Airway epithelial cell (primary cell): ENCODE measurements around a stretch of chr9.

DNA sequence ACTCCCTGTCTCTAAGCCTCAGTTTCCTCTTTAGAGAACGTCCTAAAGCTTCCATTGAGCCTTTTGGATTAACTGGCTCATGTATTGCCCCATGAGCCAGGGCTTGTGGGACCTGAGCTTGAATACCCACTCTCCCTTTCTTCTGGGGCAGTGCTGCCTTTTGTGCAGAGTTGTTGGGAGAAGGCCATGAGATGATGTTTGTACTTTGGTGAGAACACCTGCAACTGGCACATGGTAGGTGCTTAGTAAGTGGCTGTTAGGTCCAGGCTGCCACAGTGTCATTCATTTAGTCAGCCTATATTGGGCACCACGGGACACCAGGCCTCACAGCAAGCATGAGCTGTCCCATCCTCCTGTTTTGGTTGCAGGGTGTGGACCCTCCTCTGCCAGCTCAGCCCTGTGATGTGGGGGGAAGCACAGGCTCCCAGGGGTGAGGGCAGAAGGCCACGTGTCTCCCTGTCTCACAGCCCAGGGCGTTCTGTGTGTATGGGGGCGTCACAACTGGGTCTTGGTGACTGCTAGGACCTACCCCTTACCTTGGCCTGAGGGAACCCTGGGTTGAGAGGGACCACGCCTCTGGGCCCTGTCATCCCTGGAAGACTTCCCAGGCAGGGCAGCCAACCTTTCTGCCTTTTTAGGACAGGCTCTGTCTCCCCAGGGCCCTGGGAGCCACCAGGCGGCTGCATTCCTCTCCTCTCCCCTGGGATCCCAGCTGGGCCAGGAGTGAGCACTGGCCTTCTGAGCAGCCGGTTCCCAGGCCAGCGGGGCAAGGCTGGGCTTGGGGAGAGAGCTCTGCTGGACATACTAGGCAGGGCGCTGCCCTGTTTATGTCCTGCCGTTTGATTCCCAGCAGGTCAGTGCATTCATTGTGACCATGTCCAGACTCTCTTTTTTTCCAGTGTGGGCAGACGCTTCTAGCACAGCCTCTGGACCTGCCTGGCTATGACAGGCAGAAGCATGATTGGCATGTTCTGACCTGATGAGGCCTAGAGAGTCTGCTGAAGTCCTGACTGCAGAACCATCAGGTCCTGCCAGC is 97.3 kb downstream of the DAB2IP start:
- RAMPAGE, long total RNA, result no peak

DNA sequence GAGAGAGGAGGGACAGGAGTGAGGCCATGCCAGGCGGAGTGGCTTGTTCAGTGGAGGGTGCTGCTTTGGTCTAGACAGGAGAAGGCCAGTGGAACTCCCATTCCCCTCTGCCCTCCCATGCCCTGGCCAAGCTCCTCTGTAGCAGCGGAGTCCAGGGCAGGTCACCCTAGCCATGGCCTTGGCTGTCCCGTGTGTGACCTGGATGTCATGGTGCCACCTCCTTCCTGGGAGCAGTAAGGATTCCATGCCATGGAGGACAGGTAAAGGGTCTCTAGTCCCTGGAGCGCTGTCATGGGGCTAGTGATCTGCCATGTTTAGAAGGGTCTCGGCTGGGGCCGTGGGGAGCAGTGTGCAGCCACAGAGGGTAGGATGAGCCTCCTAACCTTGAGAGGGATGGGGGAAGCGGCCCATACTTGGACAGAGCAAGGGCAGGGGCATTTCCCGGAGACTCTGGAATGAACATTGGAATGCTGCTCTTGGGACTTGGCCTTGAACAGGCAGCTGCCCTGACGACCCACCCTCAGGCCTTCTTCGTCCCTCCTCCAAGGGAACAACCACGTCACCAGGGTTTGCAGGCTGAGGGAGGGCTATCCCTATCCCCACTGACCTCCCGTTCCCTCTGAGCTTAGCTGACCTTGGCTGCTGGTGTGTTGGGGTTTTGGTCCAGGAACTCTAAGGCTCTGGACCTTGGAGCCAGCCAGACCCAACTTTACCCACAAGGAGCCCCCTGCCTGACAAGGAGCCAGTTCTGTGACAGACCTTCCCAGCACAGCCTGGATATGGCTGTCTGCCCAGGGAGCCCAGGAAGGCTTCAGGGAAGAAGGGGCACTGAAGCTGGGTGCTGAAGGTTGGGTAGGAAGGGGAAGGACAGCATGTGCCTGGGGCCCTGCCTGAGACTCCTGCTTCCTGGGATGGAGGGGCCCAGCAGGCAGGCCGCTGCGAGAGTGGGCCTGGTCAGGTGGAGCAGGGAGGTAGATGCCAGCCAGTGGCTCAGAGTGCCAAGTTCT is 100.6 kb downstream of the DAB2IP start:
- RAMPAGE, long total RNA, result no peak

DNA sequence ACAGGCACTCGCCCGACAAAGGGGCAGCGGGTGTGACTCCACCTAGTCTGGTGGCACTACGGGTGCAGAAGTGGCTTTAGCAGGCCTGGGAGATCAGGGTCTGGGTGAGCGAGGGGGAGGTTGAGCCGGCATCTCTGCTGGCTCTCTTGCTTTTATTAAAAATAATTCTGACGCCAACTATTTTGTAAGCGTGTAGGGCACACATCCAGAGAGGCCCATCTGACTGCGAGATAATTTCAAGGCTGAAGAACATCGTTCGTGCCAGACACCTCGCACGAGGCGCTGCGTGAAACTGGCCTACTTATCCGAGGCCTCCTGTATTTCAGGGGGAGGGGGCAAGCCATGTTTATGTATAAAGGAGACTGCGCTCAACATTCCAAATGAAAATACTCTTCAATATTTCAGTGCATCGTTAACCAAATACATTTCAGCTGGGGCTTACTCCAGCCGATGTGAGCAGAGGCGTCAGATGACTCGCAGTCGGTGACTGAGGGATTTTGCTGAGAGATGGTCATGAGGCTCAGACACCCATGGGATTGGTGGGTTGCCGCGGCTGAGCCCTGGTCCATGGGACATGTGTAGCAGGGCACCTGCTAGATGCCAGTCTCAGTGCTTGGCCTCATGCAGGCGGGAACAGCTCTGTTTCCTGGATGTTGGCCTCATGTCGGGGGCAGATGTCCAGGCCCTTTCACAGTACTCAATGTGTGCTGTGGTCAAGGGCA is 201.4 kb downstream of the DAB2IP start:
- RAMPAGE, long total RNA, result no peak

DNA sequence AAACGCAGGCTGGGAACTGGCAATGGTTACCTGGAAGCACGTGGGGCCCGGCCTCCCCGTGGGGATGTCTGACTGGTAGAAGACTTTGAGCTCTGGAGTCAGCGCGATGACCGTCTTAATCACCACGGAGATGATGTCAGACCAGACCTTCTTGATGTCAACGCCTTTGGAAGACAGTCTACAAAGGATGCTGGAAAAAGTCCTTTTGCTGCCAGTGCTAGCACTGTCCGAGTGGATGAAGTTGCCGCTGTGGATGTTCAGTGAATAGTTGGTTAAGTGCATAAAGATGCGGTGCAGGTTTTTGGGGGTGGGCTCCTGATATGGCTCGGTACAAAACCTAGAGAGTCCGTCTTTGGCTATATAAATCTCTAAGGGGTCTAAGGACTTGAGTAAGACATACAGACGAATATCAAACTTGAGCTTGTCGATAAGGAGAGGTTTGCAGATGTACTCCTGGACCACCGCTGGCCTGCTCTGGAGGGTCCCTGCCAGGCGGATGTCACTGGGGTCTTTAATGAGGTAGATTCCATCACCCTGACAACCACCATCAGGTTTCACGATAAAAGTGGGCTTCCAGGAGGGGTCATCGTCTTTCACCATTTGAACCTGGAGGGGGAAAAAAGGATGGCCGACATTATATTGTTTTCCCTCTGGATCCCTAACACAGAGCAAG is 103.8 kb downstream of the TTLL11 start:
- RAMPAGE, long total RNA, result no peak

DNA sequence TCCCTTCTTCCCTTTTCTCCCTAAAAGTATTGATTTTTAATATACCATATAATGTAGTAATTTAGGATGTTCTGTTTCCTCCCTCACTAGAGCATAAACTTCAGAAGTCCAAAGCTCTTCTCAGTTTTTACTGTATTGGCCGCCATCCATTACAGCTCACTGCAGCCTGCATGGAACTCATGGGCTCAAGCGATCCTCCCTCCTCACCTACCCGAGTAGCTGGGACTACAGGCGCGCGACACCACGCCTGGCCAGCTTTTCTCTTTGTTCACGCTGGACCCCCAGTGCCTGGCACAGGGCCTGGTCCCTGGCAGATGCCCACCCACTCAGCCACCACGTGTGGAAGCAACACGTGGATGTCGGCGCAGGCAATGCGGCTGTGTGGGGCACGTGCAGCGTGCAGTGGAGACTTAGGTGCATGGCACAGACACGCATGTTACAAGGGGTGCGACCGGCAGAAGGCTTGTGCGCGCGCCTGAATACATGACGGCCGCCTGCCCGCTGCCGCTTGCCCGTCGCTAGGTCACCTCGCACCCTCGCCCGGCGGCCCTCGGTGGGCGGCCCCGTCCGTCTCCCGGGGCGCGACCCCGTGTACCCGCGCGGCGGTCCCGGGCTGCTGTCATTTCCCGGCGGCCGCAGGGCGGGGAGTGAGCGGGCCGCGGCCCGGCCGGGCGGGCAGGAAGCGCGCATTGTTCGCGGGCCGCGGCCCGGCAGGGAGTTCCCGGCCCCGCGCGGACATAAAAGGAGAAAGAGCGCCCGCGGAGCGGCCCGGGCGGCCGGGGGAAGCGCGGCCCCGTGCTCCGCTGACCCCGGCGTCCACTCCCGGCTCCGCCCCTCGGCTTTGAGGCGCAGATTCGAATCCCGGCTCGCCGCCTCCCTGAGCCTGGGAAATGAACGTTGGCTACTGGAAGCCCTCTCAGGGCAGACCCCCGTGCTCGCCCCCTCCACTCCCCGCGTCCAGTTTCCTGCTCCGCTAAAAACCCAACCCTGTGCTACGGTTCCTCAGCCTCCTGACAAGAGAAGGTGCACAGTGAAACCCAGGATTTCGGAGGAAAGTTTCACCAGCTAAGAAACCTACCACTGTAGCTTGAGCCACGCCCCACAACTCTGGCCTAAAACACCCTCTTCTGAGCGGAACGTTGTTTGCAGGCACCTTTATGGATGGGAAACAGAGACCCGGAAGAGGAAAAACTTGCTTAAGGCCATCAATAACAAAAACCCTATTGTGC is 24.0 kb upstream of the PTGS1 start:
- RAMPAGE, long total RNA, result no peak

GRCh38 chr9:122348394-122348691 is 22.5 kb upstream of the PTGS1 start:
- RAMPAGE, long total RNA, result no peak

GRCh38 chr9:122463806-122464868 is 13.6 kb downstream of the OR1J1 start:
- RAMPAGE, long total RNA, result no peak

- RAMPAGE, long total RNA, result no peak
Observed at GRCh38 chr9:122848060-122848757, 19.8 kb upstream of the PDCL start.

DNA sequence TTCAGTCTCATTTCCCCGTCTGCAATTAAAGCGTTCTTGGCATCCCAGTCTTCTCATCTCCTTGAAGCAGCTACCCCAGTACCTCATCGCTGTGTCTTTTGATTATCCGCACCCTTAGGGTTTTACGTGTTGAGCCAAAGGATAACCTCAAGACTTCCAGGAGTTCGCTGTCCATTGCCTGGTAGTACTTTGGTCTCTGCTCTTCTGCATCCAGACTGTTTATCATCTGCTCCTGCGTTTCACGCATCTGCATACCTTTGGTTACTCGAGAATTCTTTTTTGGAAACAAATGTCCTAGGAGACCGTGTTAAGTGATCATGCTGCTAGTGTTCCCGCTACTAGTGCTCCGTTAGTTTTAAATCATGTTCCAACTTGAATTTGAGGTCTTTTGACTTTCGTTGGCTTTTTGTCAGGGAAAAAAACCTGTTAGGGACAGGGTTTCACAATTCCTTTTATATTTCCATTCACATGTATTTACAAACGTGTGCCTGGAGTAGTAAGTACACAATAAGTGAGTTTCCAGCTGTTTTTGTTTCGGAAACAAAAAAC is 874 bp downstream of the RABGAP1 start:
- RAMPAGE, long total RNA, result no peak

- RAMPAGE, long total RNA, result no peak
Observed at GRCh38 chr9:122949692-122950660, 9.2 kb downstream of the RABGAP1 start.

DNA sequence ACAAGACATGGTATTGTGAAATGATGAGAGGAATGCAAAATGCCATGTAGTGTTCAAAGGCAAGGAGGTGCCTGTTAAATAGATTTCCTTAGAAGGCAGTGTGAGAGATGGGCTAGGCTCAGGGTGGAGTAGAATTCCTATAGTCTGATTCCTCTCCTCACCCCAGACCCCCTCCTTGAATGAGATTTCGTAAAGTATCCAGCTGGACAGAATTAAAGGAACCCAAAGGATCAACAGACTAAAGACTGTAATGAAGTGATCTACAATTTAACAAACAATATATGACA is 11.2 kb downstream of the GPR21 start:
- RAMPAGE, long total RNA, result no peak

GRCh38 chr9:123102500-123103314 is 69.2 kb downstream of the GPR21 start:
- RAMPAGE, long total RNA, result no peak

GRCh38 chr9:123122565-123123128 is 89.2 kb downstream of the GPR21 start:
- RAMPAGE, long total RNA, result no peak

DNA sequence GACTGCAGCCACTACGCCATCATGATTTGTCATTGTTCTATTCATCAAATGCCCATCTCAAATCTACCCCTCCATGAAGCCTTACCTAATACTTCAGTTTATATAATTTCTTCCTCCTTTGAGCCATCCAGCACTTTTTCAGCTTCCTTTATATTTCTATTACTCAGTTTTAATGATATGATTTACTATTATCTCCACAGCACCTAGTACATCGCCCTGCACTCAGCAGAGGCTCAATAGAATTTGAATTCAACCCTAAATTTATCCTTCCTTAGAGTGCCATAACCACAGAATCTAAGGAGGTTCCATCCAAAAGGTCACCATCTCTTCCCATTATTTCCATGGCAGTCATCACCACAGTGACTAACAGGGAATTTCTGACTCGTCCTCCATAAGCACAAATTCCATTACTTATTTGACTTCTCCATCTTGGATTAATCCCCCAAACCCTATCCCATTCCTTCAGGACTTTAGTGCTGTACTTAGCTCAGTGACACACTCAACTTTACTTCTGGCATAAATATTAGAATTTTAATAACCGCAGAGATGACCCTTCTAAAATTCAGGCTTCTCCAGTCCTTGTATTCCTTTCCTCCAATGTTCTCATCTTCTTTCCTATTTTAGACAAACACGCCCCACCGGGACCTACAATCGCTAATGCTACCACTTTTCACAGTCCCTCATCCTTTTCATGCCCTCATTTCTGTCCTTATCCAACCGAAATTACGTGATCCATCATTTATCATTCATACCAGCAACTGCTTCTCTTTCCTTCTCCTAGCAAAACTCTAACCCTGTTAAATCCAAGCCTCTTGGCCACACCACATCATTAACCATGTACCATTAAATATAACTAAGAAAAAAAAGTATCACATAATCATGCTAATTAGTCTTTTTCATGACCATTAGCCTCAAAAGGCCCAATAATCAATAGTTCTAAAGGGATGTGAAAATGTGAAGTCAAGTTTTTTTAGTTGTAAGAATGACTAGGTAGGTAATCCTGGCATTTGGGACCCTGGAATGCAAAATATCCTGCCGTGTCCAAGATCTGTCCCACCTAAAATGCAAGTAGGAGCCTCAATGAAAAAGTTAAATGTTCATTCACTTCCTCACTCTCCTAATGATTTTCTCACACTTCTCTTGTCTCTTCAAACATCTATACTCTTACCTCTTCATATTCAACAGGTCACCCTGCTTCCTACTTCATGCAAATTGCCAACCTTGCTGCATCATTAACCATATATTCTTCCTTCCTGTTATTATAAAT is 74.9 kb downstream of the STRBP start:
- RAMPAGE, long total RNA, result no peak

DNA sequence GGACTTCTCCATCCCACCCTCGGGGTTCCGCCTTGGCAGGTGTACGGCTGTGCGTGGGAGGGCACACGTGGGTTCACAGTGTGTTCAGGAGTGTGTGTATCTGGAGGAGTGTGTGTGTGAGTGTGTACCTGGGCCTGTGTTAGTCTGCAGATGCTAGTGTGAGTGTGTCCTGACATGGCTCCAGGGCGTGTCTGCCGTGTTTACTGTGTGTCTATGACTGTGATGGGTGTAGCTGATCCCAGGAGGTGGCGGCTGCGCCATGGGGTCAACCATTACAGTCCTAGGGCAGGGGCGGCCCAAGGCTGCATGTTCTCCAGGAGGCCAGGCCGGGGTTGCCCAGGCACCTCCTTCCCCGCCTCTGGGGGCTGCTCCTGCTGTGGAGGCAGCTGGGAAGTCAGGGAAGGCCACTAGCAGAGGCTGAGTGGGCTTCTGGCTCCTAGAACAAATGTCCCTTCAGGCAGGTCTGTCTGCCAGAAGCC is 21.3 kb downstream of the CRB2 start:
- RAMPAGE, long total RNA, result no peak

GRCh38 chr9:123414618-123415039 is 58.6 kb downstream of the CRB2 start:
- RAMPAGE, long total RNA, result no peak

DNA sequence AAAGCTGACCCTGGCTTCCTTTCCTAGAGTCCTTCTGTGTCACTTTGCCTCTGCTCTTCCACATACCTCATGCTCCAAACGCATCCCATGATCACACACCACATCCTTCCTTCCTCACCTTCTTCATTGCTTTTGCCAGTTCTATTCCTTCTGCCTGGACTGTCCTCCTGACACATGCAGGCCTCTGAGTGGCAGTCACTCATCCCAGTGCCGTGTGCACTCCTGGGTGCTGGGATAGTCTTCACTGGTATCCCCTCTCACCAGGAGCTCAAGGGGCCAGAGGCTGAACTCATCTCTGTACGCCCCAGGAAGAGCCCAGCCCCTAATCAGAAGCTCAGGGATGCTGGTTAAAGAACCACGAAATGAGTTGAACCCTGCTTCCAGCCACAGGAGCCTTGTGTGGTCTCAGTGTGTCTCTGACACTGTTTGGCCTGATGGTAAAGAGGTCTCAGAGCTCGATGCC is 105.1 kb downstream of the CRB2 start:
- RAMPAGE, long total RNA, result no peak

DNA sequence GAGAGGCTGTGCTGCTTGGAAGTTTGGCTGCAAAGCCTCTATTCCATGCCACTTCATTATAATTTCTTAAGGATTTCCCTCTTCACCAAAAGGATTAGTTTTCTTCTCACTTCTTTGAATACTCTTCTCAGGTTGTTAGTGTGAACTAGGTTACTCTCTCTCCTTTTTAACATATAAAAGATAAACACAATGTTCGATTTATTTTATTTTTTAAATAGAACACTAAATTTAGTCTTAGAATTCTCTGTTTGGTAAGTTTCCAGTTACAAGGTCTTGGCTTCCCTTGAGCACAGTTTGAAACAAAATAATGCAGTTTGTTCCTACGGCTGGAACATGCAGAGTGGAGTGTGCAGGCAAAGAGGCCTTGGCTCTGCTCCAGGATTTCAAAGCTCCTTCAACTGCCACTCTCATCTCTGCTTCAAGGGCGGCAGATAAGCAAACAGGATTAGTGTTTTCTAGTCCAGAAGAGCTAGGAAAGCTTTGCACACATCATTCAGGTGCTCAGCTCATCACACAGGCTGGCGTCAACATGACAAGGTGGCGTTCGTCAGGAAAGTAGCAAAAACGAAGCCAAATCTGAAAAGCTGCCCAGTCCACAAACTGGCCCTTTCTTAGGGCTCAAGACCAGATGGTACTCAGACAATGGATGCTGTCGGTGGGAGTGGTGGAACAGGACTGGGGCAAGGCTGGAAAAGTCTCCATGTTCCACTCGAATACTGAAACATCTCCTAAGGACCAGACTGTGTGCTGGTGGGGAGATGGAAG is 286.6 kb downstream of the CRB2 start:
- RAMPAGE, long total RNA, result no peak

DNA sequence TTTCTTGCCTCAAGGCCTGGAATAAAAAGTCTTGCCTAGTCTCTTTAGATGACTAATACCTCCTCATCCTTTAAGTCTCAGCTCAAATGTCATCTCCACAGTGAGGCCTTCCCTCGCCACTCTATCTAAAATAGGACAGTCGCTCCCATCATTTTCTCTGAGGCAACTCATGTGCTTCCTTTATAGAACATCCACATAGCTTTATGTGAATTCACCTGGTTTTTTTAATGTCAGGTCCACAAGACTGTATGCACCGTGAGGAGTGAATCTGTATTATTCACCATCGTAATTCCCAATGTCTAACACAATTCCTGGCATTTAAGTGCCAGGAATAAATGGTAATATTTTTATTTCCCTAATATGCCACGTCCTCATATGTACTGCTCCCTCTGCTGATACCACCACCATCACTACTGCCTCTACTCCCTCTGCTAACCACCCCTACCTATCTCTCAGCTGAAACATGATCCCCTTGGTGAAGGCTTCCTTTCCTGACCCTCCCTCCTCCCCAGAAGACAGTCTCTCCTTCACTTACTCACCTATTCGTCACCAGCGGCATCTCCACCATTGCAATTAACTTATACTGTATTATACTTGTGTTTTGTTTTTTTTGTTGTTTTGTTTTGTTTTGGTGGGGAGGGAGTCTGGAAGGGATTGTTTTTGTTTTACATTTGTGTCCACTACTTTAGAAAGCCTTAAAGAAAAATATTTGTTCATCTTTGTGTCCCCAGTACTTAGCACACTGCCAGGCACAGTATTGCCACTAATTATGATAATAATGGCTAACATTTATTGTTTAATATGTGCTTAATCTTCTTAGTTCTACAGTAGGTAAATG is 4.8 kb downstream of the DENND1A start:
- RAMPAGE, long total RNA, result no peak

DNA sequence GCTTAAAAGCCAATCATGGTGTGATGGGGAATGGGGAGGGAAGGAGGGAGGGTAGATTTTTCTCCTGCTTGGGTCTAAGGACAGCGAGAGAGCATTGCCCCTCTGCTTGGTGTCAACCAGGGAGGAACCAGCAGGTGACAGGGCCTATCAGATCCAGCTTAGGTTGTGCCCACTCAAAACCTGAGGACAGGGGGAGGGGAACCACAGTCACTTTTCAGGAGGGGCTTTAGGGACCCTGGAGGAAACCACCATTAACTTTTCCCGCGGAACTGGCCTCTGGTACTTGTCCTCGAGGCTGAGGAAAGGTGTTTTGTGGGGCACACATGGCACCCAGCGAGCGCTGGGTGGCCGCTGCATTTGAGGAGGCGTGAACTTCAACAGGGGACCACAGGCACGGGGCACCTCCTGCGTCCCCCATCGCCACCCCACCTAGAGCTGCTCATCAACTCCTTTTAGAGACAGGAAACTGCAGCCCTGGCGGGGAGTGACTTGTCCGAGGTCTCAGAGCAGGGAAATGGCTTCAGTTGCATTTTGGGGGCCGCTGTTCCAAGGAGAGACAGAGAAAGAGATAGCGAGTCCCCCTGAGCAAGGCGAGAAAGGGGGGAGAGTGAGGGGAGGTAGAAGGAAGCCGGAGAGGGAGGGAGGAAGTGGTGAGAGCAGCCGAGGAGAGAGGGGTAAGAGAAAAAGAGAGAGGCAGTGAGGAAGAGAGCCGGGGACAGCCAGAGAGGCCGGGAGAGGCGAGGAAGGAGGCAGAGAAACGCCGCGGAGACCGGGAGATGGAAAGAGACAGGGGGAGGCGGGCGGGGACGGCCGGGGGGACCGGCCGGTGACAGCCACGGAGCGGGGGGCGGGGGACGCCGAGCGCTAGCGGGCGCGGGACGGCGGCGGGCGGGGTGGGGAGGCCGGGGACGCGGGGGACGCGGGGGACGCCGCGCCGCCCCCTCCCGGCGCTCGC is 12.6 kb upstream of the LHX2 start:
- RAMPAGE, long total RNA, result no peak